Measurements from ENCODE around the genes LLGL1 and FOXO3B.

- PRO-cap: no peak
These were observed 17.6 kb downstream of the RAI1 start for GRCh38 chr17:17698515-17699577.

DNA sequence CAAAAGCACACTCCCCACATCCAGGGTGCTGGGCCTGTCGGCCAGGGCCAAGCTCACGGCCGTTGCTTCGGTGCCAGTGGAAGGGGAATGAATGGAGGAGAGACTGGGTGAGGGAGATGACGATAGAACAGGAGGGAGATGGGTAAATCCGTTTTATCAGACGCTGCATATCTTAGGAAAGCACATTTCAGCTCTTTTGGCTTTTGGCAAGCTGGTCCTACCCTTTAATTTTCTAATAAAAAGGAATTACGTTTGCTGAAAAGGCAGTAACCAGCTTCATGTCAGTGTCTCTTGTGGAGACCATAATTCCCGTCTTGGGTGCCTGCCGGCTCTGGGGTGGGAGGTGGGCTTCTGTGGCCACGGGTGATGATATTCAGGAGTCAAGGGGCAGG lies 60.5 kb downstream of the RAI1 start:
- PRO-cap: no peak

DNA sequence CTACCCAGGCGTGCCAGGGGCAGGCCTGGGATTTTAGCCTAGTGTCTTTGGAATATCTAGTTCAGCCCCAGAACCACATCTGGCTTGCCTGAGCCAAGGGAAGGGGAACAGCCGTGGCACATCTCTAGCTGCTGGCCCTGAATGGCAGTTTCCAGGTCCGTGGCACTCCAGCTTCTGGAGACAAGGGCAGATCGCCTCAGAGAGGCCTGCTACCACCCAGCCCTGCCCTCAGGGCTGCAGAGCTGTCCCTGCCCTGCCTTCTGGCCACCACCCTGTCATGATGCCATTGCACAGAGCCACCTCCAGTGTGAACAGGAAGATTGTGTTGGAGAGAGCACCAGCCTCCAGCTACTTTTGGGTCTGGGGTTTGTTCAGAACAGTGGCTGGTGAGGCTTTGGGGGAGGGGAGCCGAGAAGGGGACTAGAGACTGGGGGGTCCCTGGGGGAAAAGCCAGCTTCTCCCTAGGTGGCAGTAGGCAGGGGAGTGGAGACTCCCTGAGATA lies 29.0 kb downstream of the SREBF1 start:
- PRO-cap: no peak

DNA sequence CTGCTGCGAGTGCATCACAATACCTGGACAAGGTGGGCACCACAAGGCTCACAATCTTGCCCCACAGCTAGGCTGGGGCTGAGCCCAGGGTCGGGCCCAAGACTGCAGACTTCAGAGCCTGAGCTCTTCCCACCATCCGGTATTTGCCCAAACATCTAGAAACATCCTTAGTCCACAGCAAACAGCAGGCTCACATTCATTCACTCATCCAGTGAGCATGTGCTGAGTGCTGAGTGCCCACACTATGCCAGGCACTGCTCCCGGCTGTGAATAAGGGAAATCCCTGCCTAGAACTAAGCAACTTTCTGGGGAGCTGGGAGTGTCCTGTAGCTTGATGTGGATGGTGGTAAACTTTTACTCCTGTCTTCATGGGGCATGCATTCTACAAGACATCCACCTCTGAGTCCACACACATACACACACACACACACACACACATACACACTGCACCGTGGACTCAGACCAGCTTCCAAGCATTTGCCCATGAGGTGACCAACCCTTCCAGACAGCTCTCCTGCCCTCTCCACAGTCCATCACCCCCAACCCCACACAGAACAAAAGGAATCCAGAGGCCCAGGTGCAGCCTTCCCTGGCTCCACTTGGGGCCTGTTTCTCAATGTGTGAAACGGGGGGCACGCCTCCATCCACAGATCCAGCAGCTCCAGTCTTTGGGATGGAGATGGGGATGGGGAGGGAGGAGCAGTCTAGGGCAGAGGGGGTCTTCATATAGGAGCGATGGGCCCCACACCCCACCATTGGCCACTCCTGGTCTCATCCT lies 15.9 kb downstream of the SREBF1 start:
- PRO-cap: no peak

- PRO-cap: no peak
These were observed 6.3 kb upstream of the SREBF1 start for GRCh38 chr17:17842987-17843626.

DNA sequence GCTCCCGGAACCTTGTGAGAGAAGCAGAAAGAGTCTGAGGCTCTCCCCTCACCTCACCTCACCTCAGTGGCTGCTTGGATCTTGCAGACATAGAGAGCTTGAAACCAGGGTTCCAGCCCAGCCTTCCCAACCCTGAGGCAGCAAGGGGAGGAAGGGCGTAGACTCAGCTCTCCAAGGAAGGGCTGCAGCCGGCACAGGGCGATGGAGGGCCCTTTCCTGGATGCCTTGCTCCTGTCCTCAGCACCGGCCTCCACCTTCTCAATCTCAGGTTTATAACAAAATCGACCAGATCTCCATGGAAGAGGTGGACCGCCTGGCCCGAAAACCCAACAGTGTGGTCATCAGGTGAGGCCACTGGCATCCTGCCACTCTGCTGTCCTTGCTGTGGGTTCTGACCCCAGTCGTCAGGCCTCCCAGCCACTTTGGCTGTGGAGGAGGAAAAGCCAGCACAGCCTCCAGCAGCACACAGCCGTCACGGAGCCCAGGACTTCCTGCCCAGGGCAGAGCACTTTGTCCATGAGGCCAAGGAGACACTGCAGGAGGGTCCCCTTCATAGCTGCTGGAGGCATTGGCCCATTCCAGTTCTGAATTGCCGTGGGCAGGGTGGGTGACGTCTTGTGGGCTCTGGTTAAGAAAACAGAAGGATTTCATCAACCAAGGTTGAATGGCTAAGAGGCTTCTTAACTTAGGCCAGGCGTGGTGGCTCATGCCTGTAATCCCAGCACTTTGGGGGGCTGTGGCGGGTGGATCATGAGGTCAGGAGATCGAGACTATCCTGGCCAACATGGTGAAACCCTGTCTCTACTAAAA lies 6.7 kb upstream of the MYO15A start:
- PRO-cap: no peak

GRCh38 chr17:18178444-18178793 lies 5.2 kb upstream of the ALKBH5 start:
- PRO-cap: no peak

DNA sequence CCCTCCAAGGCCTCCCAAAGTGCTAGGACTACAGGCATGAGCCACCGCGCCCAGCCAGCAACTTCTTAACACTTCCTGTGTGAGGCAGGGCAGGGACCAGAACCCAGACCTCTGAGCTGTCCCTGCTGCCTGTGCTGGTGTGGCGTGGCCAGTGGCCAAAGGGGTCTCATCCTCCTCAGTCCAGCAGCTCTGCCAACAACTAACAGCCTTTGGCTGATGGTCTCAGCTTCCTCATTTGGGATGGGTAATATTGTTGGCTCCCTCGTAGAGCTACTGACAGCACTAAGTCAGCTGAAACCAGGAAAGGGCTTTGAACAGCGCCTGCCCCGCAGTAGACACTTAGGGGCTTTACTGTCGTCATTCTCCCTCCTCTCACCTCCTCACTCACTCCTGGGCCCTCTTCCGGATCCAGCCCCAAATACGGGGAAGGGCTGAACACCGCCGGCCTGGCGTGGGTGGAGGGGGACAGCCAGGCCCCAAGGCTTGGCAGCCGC lies 1.3 kb upstream of the LLGL1 start:
- PRO-cap: unidirectional peak, plus-strand start at position 178 of the sequence; bidirectional peak, plus-strand start at position 417 of the sequence, minus-strand start at position 422 of the sequence

DNA sequence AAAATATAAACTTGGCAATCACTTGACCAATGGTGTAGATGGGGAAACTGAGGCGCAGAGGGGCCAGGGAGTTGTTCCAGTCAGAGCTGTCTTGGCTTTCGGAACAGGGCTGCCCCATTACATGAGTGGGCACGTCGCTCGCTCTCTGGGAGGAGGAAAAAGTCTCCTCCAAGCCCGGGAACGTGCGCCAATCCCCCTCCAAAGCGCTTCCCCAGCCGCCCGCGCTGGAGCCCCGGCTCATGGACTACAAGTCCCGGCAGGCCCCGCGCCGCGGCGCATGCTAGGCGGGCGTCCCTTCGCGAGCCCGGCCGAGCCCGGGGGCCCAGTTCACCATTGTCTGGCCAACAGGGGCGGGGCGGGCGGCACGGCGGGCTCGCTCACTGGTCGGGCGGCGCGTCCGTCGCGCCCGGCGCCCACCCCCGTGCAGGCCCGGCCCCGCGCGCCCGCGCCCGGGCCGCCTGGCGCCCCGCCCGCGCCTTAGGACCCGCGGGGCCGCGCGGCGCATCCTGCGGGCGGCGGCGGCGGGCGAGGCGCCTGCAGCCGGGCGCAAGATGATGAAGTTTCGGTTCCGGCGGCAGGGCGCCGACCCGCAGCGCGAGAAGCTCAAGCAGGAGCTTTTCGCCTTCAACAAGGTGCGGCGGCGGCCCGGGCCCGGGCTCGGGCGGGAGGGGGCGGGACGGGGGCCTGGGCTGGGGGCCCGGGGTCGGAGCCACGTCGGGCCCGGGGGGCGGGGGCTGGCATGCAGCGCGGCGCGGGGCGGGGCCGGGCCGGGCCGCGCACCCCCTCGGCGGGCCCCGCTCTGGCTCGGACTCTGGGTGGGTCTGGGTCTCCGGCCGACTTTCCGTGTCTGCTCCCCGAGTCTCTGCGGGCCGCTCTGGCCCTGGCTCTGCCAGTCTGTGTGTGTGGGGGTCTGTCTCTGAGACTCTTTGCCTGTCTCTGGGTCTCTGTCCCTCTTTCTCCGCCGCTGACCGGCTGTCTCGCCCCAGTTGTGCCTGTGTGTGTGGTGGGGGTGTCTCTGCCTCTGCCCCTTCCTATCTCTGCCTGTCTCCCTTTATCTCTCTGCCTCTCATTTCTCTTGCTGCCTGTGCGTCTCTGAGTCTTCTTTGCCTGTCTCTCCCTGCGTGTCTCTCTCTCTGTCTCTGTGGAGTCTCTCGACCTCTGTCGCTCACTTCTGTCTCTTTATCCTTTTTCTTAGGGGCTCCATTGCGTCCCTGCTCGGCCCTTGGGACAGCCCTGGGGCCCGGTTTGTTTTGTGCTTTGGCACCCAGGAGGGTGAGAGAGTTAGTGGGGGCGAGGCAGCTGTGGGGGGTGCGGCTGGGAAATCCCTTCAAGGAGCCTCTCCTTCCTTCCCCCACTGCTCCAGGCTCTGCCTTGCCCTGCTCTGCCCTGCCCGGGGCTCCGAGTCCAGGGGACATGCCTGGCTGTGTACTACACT lies at the start of gene LLGL1:
Gene LLGL1 (plus strand): TSS at position 504 of the 1,435 bp plus-strand sequence.
- PRO-cap: bidirectional peak, plus-strand start at position 504 of the sequence, minus-strand start at position 223 of the sequence; bidirectional peak, plus-strand start at position 814 of the sequence, minus-strand start at position 876 of the sequence

DNA sequence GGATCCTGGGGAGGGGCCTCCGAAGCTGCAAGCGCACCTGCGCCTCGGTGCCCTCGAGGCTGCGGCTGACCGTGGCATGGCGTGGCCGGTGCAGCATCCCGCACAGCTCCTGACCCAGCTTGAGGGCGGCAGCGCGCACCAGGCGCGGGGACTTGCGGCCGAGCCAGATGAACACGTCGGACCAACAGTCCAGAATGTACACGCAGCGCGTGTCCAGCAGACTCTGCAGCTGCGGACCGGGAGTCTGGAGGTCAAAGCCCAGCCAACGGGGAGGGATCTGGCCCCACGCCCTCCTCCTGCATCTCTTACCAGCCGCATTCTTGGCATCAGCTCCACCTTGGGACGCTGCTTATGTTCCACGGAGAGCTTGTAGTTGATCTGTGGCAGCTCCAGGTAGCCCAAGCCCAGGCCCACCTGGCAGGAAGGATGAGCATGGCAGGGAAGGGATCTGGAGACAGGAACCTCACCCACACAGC lies 10.9 kb downstream of the FLII start:
- PRO-cap: no peak

DNA sequence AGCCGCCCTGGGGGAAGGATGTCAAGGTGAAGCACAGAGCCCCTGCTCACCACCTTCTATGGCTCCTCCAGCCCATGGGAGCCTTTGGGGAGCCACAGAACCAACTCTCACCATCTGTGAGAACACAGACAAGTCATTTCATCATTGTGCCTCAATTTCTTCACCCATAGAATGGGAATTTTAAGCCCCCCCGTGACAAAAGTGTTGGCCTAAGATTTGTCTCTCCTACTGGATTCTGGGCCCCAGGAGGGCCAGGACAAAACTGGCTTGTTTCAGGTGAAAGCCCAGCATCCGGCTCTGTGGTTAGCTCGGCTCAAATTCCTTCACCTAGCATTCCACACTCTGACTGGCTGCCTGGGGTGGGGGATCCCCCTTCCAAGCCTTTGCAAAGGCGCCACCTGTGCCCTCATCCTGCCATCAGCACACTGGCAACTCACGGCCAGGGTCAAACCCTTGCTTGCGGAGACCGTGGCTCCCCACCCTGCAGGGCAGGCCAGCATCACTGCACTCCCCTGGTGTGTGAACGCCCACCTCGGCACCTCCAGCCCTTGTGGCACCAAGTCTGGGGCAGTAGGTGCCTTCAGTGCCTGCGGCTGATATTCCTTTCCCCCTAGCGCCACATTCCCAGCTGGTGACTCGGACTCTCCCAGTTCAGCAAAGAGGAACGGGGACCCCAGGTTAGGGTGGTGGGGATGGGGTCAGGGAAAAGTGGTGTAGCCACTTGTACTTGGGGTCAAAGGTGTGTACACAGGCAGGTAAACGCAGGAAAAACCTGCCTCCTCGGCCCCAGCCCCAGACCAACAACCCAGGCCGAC lies 1.3 kb downstream of the FLII start:
- PRO-cap: bidirectional peak, plus-strand start at position 657 of the sequence, minus-strand start at position 555 of the sequence

- PRO-cap: no peak
These were observed 34.1 kb downstream of the TBC1D28 start for GRCh38 chr17:18610066-18610523.

- PRO-cap: no peak
These were observed 9.7 kb downstream of the TBC1D28 start for GRCh38 chr17:18634416-18634871.

- PRO-cap: bidirectional peak, plus-strand start at chr17:18682527, minus-strand start at chr17:18682266
These were observed at the start of gene FOXO3B for GRCh38 chr17:18682011-18682814. Gene FOXO3B (minus strand): TSS chr17:18682314.

- PRO-cap: no peak
These were observed 17.5 kb downstream of the SLC5A10 start for GRCh38 chr17:18969194-18970106.

DNA sequence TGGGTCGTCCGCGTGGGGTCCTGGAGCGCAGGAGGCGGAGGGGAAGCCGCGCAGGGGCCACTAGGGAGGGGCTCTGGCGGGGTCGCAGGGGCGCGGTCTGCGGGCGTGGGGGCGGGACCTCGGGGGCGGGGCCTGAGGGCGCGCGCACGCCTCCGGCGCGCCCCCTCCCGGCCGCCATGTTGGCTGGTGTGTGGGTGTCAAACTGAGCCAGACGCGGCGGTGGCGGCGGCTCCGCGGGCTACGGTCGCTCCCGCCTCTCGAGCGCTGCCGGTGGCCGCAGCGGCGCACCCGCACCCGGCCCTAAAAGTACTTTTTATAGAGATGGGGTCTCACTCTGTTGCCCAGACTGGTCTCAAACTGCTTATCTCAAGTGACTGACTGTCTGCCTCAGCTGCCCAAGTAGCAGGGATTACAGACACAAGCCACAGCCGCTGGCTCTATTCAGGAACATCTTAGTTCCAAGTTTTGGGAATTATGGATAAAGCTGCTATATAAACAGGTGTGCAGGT lies 16.3 kb upstream of the GRAPL start:
- PRO-cap: no peak

DNA sequence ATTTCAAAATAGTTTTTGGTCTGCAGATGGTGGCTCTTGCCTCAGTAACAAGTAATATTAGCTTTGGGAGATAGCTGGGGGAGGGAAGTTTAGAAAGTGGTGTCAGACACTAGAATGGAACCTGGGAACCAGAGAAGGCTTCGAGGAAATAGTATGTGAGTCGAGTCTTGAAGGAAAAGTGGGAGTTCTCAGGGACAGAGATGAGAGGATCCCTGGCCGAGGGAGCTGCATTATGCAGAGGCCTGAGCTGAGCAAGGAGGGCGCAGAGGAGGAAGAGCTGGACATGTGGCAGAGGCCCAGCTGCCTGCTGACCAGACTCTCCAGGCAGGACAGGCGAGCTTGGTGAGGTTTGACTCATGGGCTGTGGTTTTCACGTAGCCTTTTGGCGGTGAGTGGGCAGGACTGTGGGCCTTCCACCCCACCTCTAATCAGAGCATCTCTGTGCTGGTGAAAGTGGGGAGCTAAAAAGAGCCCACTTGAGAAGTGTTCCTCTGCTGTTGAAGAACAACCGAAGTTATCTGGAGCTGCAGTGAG lies 11.6 kb downstream of the EPN2 start:
- PRO-cap: no peak

DNA sequence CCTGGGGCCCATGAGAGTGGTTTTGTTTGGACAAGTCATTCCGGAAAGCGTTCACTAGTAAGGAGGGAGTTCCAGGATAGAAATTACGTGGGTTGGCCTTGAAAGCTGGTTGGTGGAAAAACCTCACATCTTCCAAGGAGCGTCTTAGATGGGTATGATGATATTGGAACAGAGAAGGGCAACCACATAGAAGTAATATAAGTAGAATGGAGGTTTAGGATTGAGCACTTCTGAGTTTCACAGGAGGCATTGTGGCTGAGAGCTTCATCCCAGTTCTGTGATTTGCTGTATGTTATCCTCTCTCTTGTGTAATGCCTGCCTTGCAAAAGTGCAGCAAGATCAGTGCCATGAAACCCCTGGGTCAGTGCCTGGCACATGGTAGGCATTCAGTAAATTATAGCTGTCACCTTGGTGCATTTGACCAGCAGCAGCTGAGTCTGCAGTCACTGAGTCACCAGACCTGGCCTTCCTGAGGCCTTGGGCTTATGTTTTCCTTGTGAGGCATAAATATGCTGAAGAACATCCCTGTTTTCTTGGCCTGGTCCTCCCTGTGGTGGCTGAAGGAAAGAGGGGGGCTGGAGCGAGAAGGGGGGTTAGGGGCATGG lies 26.3 kb downstream of the EPN2 start:
- PRO-cap: no peak

DNA sequence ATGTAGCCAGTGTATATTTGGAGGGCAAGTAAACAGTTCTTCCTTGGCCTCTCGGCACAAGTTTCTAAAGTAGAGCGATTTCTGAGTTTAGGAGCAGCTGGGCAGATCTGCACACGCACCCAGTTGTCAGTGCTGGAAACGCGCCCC lies 26.6 kb downstream of the EPN2 start:
- PRO-cap: no peak

GRCh38 chr17:19316850-19317061 lies 45.8 kb downstream of the B9D1 start:
- PRO-cap: no peak